PC-3 (cell line): ENCODE results near the genes PRPH2, PTK7, SRF and TTBK1.

DNA sequence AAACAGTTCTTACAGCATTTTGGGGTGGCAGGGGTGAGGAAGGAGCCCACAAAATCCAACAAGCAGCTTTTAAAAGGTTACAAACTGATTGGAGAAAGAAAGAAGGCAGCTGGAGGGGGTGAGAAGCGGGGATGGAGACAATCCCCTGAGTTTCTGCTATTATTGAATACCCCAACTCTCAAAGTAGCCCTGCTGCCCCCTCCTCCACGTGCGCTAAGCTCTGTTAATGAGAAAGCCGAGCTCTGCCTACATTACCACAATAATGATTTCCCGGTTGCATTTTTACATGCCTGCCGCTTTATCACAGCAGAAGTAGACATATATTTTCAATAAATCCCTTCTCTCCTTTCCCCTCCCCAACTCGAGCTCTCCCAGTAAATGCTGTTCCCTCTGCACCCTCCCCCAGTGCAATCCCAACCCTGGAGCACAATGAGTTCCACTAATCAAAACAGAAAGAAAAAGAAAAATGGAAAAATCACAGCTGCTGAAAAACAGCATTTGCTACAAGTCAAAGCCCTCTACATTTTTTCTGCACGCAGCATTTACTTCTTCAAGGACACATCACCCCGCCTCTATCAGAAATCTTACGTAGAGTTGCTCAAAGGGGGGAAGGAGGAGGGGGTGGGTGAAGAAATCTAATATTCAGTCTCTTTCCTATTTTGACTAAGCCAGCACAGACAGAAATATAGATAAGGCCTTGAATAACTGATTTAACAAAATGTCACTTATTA, 10.8 kb downstream of the TRERF1 start:
- RAMPAGE, long total RNA = no peak

- RAMPAGE, long total RNA = no peak
Measured at GRCh38 chr6:42453039-42453414, 1.3 kb upstream of the TRERF1 start.

GRCh38 chr6:42692279-42692654, 30.1 kb downstream of the PRPH2 start:
- RAMPAGE, long total RNA = no peak

DNA sequence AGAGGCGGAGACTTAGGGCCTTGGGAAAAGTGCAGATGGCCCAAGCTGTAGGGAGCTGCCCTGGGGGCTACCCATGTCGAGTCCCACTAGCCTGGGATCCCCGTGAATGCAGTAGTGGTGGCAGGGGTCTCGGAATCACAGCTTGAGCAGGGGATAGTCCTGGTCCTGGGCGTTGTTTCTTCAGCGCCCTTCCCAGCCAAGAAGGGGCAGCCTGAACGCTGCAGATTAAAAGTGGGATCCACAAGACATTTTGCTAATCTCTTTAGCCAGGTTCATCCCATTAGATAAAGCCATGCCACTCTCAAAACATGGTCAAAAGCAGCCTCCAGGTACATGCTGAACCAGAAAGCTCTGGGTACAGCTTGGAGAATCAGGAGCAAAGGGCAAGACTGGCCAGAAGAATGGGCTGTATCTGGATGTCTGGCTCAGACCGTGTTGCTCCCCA, at the start of gene PRPH2:
TSS of gene PRPH2 (minus strand) at position 198 of the 445 bp plus-strand sequence.
- RAMPAGE, long total RNA = no peak

DNA sequence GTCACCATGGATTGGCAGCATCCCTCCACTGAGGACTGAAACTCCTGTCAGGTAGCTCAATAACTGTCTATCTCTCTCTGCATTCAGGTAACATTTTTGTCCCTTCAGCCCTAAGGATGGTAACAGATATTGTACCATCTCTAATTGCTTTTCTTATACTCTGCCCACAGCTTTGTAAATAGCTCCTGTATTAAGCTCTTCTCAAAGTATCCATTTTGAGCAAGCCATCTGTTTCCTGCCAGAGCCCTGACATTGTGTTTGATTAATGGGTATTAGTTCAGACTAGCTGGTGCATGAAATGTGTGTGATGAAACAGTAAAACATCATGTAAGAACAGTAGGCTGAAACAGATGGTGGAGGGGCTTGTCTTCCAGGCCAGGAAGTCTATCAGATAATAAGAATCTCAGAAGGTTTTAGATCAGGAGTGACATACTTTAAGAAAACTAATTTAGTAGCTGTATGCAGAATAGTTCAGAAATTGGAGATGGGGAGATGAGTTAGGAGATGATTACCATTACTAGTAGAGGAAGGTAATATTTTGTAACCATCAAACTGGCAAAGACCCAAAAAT, 3.4 kb downstream of the TBCC start:
- RAMPAGE, long total RNA = no peak

- RAMPAGE, long total RNA = no peak
Measured at GRCh38 chr6:42744865-42745586, 877 bp downstream of the TBCC start.

- RAMPAGE, long total RNA = no peak
Measured at GRCh38 chr6:42891086-42891594, 519 bp upstream of the C6orf226 start.

DNA sequence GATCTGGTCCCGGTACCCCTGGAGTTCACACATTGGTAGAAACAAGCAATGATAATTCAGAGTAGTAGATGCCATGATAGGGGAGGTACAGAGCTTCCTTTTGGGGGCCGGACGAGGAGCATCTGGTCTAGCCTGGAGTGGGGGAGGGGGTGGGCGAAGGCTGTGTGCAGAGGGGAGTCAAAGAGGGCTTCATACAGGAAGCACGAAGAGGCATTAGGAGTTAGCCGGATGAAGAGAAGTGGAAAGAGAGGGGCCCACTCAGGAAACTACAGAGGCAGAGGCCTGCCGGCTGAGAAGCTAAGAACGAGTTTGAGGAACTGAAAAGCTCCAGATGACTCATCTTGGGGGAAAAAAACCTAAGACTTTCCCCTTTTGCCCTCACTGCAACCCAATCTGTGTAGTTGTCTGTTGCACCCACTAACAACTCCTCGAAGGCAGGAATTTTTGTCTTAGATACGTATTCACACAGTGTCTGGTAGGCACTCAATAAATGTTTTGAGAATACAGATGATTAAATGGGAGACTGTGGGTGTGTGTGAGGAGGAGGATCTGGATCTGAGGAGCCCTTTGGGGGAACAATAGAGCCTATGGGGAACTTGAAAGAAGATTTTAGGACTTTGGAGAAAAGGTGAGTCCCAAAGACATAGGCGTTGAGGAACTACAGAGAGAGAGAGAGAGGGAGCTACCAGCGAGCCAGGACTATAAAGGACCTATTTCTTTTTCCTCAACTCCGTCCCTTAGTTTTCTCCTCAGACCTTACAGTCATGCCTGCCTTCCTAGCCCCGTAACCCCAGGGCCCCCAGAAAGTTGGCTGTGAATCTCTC, 809 bp downstream of the CNPY3 start:
- RAMPAGE, long total RNA = no peak

DNA sequence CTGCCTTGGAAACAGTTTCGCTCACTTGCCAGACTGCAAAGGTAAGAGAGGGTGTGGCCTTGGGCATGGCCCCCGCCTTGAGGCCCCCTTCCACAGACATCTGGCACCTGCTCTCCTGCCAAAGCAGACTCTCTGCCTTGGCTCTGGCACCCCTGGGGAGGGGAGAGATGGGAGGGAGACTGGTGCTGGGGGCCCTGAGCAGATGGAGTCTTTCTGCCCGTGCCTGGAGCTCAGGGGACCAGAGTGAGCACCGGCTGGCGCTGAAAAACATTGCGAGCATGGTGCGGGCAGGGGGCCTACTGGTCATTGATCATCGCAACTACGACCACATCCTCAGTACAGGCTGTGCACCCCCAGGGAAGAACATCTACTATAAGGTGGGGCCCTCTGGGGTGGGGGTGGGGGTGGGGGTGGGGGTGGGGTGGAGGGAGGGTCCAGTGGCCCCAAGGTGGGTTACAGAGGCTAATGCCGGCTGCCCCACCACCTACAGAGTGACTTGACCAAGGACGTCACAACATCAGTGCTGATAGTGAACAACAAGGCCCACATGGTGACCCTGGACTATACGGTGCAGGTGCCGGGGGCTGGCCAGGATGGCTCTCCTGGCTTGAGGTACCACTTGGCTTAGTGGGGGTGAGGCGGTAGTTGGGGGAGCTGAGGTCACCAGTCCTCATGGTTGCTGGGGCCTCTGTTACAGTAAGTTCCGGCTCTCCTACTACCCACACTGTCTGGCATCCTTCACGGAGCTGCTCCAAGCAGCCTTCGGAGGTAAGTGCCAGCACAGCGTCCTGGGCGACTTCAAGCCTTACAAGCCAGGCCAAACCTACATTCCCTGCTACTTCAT, 2.5 kb downstream of the GNMT start:
- RAMPAGE, long total RNA = no peak

DNA sequence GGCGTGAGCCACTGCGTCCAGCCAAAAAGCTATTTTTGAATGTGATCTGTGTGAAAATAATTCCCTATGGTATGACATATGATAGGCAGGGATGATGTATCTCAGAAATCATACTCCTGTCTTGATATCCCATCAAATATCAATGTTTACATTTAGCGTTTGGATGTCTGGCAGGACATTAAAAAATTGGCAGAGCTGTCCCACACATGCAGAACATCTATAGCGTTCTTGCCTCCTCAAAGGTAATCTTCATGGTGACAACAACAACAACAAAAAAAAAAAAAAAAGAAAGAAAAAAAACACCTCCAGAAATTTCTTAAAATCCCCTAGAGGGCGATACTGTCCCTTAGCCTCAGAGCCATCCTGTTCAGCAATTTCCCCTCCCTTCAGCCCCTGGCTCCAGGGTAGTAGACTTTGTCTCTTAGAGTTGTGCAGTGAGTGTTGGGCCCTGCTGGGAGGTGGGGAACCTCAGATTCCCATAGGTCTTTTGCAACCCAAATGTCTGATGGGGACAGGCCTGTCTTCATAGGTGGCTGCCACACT, 6.2 kb upstream of the PTK7 start:
- RAMPAGE, long total RNA = no peak

- RAMPAGE, long total RNA = no peak
Measured at GRCh38 chr6:43075781-43076956, at the start of gene PTK7. PTK7 (plus strand) TSS chr6:43076314.

- RAMPAGE, long total RNA = no peak
Measured at GRCh38 chr6:43170618-43171743, at the start of gene SRF. SRF (plus strand) TSS chr6:43171269.

DNA sequence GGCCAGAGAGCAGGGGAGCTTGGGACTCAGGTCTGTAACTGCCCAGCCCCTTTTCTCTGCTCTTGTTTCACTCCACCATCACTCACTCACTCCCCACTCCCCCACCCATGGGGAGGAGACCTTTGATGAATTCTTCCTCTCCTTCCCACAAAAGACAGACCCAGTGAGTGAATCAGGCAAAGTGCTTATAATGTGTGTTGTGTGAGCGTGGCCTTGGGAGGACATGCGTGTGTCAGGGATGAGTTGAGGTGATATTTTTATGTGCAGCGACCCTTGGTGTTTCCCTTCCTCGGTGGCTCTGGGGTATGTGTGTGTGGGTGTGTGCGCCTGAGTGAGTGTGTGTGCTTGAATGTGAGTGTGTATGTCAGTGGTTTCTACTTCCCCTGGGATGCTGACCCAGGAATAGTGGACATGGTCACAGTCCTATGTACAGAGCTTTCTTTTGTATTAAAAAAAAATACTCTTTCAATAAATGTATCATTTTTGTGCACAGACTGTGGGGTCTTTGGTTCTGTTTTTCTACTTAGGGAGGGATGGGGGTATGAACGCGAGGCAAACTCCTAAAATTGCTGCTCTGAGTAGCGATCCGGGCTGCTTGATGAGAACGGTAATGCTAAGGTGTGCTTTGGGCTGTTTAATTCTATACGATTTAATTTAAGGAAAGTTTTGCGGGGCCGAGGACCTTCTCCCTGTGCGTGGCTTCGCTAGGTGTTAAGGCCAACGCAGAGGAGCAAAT, 815 bp upstream of the CUL9 start:
- RAMPAGE, long total RNA = no peak

DNA sequence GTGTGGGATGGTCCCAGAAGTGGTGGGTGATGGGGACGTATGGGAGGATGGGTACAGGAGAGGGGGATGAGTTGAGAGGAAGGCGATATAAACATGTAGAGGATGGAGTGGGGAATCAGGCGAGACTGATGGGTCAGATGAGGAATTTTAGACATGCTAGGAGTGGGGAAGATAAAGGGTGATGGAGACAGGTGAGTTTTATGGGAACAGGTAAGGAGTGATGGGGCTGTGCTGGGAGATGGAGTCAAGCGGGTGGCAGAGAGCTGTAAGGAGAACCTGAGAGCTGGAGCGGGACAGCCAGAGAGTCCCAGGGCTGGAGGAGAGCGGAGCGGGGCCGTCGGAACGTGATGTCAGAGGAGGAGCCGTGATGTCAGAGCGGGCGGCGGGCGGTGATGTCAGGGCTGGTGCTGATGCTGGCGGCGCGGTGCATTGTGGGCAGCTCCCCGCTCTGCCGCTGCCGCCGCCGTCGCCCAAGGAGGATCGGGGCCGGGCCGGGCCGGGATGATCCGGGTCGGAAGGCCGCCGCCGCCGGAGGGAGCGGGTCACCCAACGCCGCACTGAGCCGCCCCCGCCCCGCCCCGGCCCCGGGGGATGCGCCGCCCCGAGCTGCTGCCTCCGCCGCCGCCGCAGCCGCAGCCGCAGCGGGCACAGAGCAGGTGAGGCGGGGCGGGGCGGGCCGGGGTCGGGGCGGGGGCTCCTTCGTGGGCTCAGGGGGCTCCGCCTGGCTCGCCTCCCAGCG, at the start of gene TTBK1:
TSS of gene TTBK1 (plus strand) at position 429 of the 739 bp plus-strand sequence.
- RAMPAGE, long total RNA = no peak

DNA sequence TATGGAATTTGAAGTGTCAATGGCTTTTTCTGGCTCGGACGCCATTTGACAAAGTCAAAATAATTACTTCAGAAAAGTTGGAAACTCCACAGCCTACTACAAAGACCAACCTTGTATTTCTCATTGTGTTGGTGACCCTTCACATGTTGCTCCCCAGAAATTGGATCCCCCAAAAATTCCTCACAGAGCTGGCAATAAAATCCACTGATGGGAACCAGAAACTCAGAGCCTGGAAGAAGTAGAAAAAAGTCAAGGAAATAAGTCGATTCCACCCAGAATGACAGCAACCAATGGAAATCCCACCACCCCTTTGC, 28.8 kb downstream of the ZNF318 start:
- RAMPAGE, long total RNA = no peak

GRCh38 chr6:43428031-43428482, 716 bp downstream of the ABCC10 start:
- RAMPAGE, long total RNA = no peak

- RAMPAGE, long total RNA = no peak
Measured at GRCh38 chr6:43613273-43614269, 15.5 kb downstream of the GTPBP2 start.

DNA sequence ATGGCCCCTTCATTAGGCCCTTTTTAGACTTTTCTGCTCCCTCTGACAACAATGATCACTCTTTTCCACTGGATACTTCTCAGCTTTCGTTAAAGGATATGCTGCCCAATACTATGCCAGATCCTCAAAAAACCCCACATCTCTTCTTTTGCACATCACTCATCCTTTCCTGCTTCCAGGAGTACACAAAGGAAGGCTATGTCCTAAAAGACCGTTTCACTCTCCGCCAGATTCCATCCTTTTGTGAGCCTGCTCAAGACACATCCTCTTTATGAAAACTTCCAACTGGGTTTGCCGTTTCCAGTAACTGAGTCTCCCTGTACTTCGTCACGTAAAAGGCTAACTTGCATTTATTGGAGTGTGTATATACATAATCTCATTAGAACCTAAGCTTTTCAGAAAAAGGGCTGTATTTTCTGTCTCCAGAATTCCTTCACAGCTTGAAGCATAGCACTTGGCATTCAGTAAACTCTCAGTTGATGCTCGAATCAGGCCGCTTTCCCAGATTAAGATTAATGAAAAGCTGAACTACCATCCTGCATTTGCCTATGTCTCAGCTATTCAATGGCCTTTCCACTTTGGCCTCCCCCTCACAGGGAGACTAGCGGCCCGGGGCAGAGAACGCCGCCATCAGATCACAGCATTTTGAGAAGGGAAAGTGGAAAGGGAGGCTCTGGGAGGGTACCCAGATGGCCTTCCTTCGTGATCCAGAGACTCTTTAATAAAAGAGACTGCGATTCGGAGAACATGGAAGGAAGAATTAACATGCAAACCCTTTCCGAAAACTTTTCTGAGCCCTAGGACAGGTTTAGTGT, 779 bp downstream of the MRPS18A start:
- RAMPAGE, long total RNA = no peak

- RAMPAGE, long total RNA = no peak
Measured at GRCh38 chr6:43702222-43703501, 15.1 kb upstream of the MRPS18A start.

GRCh38 chr6:43786434-43787316, 16.7 kb downstream of the VEGFA start:
- RAMPAGE, long total RNA = no peak